Zone of skin (tissue), 1 donor: ENCODE measurements around a stretch of chr21.

DNA sequence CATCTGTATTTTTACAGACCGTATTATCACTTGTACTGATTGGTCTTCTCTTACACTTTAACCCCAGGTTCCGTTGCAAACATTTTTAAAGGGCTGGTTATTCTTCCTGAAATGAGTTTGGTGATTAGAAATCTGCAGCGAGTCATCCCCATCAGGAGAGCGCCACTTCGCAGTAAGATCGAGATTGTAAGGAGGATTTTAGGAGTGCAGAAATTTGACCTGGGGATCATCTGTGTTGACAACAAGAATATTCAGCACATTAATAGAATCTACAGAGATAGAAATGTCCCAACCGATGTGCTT is 612 bp downstream of the YBEY start:
- RRBS, result no CpG with 5 or more reads among the region's 7 CpGs

GRCh38 chr21:46317856-46318621 is 5.6 kb downstream of the C21orf58 start:
- RRBS, result no CpG with 5 or more reads among the region's 19 CpGs

- RRBS, result 3% methylated on average over 39 of the region's 100 CpGs
Observed at GRCh38 chr21:46324584-46325603, 938 bp downstream of the PCNT start.

DNA sequence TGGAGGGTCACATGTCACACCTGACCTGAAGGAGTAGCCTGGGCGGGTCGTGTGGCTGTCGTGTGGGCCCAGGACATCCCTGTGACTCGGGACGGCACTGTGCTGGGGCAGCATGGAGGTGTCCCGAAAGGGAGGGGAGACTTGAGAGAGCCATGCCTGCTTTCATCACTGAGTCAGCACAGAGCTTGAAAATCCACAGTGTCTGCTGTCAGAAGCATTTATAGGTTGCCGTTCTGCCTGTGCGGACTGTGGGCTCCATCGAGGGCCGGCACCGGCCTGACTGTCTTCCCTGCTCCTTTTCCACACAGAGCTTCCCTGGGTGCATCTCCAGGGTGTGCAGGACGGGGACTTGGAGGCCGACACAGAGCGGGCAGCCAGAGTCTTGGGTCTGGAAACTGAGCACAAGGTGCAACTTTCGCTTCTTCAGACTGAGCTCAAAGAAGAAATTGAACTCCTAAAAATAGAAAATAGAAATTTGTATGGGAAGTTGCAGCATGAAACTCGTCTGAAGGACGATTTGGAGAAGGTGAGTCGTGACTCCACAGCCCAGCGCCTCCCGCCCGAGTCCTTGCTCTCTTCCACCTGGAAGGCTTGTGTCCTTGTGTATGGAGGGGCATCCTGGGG is 32.8 kb downstream of the PCNT start:
- RRBS, result no CpG with 5 or more reads among the region's 21 CpGs

GRCh38 chr21:46362925-46363453 is 39.0 kb downstream of the PCNT start:
- RRBS, result no CpG with 5 or more reads among the region's 17 CpGs

DNA sequence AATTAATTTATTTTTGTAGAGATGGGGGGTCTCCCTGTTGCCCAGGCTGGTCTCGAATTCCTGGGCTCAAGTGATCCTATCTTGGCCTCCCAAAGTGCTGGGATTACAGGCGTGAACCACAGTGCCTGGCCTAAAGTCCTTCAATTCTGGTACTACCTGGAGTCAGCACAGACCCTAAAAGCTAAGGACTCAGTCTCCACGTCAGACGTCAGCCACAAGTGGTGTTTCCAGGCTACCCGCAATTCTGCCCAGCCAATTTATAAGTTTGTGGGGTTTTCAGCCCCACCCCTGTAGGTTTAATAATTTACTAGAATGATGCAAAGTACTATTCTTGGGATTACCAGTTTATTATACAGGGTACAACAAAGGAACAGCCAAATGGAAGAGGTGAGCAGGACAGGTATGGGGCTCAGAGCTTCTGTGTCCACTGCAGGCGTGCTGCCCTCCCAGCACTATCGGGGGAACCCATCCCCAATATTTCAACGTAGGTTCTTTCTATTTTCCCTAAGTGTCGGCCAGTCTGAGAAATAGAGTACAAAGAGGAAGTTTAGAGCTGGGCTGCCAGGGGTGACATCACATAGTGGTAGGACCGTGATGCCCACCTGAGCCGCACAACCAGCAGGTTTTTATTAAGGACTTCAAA is 10.5 kb upstream of the DIP2A start:
- RRBS, result no CpG with 5 or more reads among the region's 11 CpGs

GRCh38 chr21:46546642-46547449 is 58.0 kb downstream of the S100B start:
- RRBS, result no CpG with 5 or more reads among the region's 18 CpGs